Omental fat pad (tissue), 4 donors: ENCODE measurements around a stretch of chr18.

DNA sequence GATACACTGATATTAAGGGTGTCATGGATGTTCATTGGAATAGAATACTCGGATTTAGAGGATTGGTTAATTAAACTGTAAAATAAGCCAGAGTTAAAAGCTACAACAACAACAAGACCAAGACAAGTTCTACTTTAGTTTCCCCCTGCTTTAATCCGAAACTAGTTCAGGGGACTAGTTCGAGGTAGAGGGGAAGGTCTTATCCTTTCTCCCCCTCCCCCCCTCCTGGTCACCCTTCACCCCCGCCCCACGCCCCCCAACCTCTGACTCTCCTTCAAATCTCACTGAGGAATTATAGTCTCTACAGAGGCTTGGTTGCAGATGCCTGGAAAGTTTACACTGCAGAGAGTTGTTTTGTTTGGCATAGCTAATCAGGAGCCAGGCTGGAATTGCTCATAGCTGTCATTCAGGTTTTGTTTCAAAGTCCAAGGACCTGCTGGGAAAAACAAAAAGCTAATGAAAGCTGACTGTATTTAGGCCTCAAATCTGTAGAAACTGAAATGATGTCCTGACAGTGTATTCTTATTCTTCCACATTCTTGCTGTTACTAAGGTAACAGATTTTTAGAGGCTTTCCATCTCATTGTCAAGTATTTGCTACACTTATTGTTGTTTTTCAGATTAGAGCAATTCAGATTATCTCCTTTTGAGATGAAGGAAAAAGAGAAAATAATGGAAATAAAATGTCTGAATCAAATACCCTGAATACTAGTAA lies 22.6 kb downstream of the GREB1L start:
- PRO-cap = no peak
- RAMPAGE, long total RNA, 4 experiments = no peak in any of the 4 experiments

DNA sequence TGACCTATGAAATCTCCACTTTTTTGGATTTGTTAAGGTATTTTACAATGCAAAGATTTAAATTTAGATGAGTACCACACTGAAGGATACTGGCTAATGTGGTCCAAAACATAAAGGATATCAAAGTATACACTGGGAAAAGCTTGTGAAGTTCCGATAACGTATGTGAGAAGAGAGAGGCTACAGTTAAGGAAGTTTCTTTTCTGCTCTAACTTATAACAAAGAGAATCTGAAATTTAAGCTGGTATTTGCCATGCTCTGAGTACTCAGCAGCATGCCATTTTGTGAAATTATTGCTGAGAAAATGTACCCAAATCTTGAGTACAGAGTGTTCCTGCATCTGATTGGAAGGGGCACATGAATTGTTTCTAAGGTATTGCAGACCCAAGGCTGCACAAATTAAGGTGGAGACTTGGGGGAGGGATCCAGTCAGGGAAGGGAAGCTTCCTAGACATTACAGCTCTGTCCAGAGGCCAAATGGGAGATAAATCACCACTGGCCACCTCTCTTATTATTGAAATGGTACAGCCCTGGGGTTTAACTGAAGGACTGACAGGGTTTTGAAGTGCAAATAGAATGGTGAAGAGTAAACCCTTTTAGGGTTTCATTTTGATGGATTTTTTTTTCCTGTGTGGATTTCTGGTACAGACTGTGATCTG lies 119.1 kb downstream of the GREB1L start:
- PRO-cap = no peak
- RAMPAGE, long total RNA, 4 experiments = start-site peak on the plus strand in 1 of 4 experiments, centred at position 444 of the sequence, 25 reads per replicate

DNA sequence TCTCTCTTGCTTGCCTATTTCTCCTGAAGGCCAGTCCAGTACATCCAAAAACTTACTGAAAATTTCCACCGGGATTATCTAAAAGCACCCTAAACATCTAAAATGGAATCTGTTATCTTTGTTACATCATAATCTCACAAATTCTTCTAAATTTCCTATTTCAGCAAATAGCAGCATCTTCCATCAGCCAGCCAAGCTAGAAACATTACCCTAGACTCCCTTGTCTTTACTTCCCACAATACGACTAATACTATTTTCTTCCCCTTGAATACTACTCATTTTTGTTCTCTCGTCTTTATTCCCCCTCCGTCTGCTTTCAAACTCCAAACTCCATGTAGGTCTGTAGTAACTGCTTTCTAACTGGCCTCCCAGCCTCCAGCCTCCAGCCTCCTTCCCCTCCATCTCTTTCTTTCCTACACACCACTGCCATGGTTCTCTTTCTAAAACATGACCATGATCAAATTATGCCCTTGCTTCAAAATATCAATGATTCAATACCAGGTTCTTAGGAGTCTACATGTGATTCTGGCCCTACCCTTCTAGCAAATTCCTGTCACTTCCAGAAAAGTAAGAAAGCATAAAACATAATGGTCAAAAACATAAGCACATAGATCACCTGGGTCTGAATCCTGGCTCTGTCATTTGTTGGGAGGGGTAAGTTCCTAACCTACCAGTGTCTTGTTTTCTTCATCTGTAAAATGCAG lies 23.3 kb downstream of the ABHD3 start:
- PRO-cap = no peak
- RAMPAGE, long total RNA, 4 experiments = no peak in any of the 4 experiments

- PRO-cap = no peak
- RAMPAGE, long total RNA, 4 experiments = no peak in any of the 4 experiments
Measured at GRCh38 chr18:21773405-21774028, 32.9 kb downstream of the MIB1 start.

- PRO-cap = no peak
- RAMPAGE, long total RNA, 4 experiments = start-site peak on the plus strand in 1 of 4 experiments, at chr18:21779522-21779678 at its widest, 17 reads per replicate
Measured at GRCh38 chr18:21779327-21779898, 38.8 kb downstream of the MIB1 start.

DNA sequence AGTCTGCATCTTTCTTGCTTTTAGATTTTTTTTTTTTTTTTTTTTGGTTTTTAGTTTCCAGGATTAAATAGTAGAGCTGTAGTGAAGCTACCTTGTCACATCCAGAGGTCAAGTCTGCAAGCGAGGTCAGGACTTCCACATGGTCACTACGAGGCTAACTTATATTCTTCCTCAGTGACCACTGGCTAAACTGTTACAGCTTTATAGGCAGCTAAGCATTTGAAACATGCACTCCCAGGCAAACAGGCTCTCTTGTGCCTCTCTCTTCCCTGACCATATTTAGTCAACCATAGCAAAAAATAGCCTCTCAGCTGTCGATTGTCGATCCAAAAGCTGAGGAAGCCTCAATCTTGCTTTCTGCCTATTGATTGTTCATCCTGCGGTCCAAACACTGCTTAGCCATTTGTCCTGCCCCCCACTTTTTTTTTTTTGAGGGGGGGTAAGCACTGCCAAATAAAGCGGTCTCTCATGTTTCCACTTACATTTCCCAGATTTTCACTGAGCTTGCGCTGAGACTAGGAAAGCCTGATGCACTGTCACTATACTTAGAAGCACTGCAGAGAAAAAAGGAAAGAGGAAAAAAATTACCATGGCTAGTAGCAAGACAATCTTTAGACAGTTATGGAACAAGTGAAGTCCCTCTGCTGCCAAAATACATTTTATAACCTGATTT lies 90.8 kb downstream of the MIB1 start:
- PRO-cap = no peak
- RAMPAGE, long total RNA, 4 experiments = no peak in any of the 4 experiments

DNA sequence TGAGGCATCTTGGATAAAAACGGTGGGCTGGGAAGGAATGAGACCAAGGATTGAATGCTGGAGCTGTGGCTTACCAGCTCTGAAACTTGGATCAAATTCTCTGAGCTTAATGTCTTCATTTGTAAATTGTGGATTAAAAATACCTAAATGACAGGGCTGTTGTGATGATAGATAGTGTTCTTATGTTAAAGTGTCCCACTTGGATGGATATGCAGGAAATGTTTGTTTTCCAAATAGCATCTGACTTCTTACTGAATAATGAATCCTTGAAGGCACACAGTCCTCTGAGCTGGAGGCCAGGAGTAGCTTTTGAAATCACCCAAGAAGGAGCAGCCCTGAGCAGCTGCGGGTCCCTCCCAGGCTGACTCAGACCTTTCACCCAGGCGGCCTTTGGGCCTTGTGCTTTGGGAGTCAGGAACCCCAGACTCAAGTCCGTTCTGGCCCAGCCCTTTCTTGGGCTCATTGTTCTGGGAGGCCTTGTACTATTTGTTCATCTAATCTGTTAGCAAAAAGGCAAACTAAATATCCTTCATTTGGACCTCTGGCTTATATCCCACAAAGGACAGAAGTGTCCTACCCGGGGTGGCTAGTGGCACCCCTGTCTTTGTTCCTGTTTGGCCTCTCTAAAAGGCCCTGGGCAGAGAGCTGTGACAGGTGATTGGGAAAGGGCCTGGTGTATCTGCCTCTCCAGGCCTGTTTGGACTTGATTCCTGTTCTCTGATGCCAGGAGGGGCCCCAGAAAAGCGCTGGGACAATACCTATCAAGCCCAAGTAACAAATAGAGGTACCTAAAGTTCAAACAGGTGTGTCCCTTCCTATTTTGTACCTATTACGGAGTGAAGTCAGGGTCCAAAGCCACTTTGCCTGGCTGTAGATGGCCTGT lies 172.9 kb upstream of the GATA6 start:
- PRO-cap = no peak
- RAMPAGE, long total RNA, 4 experiments = no peak in any of the 4 experiments

DNA sequence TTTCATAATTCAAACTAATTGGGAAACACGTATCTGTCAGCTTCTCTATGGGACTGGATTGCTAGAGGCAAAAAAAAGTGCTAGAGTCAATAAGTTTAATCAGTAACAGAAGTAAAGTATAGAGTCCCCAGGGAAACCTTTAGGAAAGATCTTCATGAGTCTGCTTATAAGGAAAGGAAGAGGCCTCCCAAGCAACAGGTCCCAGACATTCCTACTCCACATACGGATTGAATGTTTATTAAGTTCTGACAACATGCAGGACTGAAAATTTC lies 171.6 kb upstream of the GATA6 start:
- PRO-cap = no peak
- RAMPAGE, long total RNA, 4 experiments = no peak in any of the 4 experiments

- PRO-cap = no peak
- RAMPAGE, long total RNA, 4 experiments = no peak in any of the 4 experiments
Measured at GRCh38 chr18:22026697-22027188, 142.6 kb upstream of the GATA6 start.

DNA sequence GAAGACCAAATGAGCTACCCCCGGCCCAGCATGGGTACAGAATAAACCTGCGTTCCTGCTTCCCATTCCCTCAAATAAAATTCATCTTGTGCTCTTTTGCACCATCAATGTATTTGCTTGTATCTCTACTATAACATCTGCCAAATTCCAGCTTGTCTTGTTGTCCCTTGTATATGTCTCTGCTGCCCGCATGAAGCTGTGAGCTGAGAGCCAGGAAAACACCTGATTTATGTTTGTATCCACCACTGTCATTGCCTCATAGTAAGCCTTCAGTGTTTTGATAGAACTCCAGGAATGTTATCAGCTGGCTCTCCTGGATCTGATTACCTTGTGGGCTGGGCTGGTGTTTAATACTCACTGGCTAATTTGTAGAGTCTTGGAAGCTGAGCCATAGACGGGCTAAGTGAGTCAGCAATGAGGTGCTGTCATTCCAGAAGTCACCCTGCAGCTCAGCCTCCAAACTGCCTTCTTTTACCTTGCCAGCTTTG lies 62.9 kb upstream of the GATA6 start:
- PRO-cap = no peak
- RAMPAGE, long total RNA, 4 experiments = no peak in any of the 4 experiments

GRCh38 chr18:22166041-22166621 lies 3.3 kb upstream of the GATA6 start:
- PRO-cap = no peak
- RAMPAGE, long total RNA, 4 experiments = no peak in any of the 4 experiments

DNA sequence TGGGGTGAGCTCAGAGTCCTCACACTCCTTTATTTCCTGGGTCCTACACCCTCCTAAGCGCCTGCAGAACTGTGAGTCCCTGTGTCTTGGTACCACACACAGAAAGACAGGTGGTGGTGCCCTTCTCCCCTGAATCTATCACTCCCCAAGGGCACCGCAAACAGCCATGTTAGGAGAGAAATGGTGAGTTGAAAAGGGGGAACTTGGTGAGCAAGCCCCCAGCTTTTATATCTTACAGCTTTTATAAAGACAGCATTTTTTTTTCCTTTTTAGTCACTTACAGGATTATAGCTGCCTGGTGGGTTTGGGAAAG lies 5.5 kb downstream of the GATA6 start:
- PRO-cap = no peak
- RAMPAGE, long total RNA, 4 experiments = no peak in any of the 4 experiments

DNA sequence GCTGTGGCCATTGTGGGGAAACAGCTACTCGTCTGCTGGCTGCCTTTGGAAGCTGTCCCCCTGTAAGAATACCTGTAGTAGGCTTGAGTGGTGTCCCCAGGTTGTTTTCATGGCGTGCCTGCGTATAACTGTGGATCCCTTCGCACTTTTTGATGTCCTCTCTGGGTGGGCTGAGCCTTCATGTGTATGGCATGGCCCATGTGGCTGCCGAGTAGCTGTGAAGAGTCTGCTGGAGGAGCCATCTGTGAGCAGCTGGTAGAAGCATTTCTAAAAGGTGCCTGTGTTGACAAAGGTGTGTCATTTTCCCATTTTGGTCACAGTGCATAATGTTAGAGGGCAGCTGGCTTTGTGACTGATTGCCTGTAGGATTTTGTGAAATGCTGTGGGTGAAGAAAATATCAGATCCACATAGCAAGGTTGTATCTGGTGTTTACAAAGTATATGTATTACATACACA lies 16.3 kb downstream of the GATA6 start:
- PRO-cap = no peak
- RAMPAGE, long total RNA, 4 experiments = no peak in any of the 4 experiments

DNA sequence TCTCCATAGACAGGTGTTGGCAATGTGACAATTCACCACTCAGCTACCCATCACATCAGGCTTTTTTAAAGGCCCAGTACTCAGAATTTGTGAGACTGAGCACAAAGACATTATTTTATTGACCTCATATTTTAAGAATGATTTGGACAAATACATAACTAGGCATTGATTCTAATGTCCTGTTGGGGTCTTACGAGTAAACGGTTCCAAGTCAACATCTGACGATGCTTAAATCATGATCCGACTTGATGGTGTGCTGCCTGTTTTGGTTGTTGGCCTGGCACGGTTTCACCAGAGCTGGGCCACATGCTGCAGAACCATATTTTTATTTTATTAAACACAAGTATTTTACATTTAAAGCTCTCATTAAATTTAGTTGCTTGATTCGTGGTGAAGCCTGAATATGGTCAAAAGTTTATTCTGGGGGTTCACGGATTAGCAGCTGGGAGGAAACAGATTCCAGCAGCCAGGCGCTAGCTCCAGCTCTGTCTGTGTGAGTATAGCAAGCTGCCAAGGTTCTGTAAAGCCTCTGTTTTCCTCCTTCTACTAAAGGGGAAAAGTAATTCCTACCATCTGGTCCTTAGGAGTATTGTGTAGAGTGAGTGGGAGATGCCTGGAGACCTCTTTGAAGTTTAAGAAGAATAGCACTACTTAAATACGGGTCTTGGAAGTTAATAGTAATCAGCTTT lies 22.4 kb downstream of the GATA6 start:
- PRO-cap = no peak
- RAMPAGE, long total RNA, 4 experiments = no peak in any of the 4 experiments

GRCh38 chr18:22193899-22194691 lies 24.7 kb downstream of the GATA6 start:
- PRO-cap = no peak
- RAMPAGE, long total RNA, 4 experiments = no peak in any of the 4 experiments

GRCh38 chr18:22198900-22199269 lies 29.5 kb downstream of the GATA6 start:
- PRO-cap = no peak
- RAMPAGE, long total RNA, 4 experiments = no peak in any of the 4 experiments

DNA sequence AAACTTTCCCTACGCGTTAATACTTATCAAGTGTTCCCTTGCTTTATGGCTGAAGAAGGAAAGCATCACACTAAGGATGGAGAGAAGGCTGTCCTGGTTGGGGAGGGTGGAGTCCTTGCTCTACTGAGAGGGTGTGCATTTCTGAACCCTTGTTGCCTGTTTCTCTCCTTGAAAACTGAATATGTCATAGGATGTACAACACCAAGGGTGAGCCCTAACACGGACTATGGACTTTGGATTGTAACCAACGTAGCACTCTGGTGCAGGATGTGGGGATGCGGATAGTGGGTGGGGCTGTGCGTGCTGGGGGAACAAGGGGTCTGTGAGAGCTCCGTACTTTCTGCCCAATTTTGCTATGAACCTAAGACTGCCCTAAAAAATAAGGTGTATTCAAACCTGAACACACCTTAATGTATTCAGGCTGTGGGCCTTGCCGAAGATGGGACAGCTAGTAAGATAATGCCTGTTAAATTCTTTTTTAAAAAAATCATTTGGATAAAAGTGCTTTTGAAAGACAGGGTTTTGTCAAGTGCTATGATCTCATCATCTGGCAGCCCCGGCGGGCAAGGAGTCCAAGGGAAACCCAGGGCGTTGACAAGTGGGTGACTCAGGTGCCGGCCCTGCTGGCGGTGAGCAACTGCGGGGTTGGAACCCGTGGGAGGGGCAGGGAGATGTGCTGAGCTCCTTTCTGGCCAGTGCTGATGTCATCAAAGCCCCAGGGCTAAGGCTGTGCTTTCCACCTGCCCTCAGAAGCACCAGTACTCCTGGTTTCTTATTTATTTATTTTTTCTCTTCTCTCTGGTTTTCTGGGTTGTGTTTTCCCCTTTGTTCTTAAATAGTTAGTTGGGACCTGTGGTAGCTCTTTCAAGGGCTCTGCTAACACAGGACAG lies 54.1 kb downstream of the GATA6 start:
- PRO-cap = no peak
- RAMPAGE, long total RNA, 4 experiments = no peak in any of the 4 experiments

DNA sequence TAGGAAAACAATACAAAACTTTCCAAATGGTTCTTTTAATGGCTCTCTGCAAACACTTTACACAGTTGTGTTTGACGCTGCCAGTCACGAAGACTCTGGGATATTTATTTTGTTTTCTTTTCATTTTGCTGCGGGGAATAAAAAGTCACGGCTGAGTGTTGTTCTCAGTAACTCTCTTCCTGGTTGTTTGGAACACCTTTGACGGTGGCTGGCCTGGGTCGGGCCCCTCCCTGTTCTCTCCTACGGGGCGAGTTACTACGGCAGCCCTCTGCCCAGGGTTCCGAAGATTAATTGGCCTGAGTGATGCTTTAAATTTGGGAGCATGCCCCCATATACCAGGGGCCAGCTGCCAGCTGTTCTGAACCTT lies 84.7 kb downstream of the GATA6 start:
- PRO-cap = no peak
- RAMPAGE, long total RNA, 4 experiments = no peak in any of the 4 experiments

DNA sequence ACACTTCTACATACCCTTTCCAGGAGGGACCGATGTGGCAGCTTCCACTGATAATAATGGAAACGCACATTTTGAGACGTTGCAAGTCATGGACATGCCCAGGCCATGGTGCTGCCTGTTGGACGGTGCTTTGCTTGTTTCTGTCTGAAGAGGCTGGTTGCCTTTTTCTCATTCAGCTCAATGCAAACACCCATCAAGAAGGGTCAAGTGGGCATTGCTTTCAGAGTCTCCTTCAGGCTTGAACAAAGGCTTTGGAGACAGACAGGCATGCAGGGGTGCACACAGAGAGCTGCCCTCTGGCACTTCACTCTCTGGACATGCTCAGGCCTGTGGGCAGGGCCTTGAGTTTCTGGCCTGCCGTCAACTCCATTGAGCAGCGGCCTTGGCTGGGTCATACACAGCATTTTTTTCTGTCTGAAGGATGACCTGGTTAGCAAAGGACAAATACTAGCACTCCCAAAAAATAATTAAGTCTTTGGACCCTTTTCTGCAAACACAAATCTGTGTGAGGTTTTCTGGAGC lies 124.5 kb upstream of the CTAGE1 start:
- PRO-cap = no peak
- RAMPAGE, long total RNA, 4 experiments = no peak in any of the 4 experiments

DNA sequence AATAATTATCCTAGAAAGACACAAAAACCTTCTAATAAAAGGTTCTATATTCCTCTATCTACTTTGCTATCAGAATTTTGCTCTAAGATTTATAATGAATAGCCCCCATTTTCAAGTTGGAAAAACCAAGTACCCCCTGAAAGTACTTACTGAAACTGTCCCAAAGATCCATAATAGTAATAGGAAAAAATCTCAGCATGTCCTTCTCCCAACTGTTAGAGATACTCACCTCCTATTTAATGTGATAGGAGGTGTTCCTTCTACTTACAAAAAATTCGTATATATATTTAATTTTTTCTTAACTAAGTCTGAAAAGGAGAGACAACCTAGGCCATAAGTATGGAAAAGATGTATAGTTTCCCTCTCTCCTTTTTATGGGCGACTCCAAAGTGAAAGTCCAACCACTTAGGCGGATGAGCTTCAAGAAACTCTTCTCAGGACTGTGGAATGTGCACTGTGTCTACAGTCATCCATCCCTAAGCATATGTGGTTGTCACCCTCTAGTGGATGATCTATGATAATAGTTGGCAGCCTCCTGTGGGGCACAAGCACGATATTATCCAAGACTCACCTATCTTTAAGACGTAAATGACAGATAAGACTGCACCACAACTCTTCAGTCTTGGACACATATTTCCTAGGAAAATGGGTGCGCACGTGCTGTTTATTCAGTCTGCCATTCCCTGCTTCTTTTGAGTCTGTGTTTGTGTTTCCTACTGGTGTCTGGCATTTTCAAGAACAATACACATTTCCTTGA lies 145.3 kb upstream of the CTAGE1 start:
- PRO-cap = no peak
- RAMPAGE, long total RNA, 4 experiments = no peak in any of the 4 experiments